Smooth muscle cell (in vitro differentiated cells): ENCODE measurements around the genes SLC16A7, GNS and LLPH.

DNA sequence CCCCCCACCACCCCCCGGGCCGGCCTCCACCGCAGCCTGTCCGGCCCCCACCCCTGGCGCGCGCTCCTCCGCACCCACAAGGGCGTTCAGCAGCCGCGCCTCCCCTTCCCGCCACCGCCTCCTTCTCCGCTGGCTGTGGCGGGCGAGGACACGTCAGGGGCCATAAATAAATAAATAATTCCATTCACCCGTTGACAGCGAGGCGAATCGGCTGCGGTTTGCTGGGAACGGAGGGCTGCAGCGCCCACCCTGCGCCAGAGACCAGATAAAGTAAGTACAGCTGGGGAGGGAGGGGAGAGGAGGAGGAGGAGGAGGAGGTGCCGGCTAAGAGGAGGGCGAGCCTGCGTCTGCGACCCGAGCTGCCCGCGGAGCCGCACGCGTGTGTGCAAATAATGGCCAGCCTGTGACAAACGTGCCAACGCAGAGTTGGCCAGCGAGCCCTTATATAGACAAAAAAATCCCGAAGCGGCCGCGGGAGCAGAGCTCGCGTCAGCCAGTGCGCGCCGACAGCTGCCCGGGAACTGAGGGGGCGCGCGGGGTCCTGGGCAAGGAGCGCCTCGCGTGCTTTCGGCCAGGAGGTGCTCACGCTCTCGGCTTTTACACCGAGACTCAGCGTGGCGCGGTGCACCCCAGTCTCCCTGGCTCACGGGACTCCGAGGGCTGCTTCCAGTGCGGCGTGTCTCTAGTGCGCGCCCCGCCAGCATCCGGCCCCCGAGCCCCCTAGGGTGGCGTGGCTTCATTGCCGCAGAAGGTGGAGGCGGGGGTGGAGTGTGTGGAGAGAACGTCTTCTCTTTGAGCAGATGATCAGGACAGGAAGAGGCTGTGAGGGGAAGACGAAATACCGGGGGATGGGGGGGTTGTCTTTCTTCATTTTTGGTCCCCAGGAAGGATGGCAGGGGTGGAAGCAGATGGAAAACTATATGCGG, at the start of gene SLC16A7:
SLC16A7 (plus strand) TSS at position 63 of the 926 bp plus-strand sequence.
- RAMPAGE, long total RNA, result no peak

- RAMPAGE, long total RNA, result no peak
Observed at GRCh38 chr12:59699527-59699990, 103.7 kb downstream of the SLC16A7 start.

DNA sequence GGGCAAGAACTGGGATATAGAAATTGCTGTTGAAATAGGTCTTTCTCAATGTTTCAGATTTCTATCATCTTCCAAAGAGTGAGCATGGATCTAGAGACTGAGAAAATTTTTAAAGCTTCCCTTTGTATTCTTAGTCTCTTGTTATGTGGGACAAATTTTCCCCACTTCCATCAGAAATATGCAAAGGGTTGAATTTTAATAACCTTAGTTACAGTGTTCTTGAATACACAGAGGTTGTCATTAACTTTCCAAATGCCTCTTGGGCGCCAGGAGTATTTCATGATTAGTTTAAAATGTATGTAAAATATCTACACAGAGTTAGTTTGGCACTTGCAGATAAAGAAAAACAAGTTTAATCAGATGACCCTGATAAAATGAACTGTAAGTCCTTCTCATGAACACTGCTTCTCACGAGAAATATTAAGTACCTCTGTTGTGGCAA, 121.3 kb downstream of the SLC16A7 start:
- RAMPAGE, long total RNA, result no peak

GRCh38 chr12:62098109-62098579, 94.4 kb downstream of the TAFA2 start:
- RAMPAGE, long total RNA, result no peak

DNA sequence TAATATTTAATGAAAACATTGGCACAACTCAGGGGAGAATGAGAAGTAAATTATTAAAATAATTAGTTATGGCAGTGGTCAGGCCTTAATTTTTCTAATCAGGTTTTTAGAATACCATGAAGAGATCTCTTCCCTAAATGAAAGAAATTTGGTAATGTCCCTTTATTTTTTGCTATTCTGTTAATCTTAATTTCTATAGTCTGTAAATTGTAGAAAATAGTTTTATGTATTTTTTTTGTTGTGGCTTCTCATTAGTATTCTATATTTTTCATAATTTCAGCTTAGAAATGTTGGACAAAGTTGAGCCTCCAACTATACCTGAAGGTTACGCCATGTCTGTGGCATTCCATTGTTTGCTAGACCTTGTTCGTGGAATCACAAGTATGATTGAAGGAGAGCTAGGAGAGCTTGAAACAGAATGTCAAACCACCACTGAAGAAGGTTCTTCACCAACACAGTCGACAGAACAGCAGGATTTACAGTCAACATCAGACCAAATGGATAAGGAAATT, 65.6 kb downstream of the MON2 start:
- RAMPAGE, long total RNA, result no peak

GRCh38 chr12:62603000-62604012, 136.7 kb downstream of the MON2 start:
- RAMPAGE, long total RNA, result no peak

DNA sequence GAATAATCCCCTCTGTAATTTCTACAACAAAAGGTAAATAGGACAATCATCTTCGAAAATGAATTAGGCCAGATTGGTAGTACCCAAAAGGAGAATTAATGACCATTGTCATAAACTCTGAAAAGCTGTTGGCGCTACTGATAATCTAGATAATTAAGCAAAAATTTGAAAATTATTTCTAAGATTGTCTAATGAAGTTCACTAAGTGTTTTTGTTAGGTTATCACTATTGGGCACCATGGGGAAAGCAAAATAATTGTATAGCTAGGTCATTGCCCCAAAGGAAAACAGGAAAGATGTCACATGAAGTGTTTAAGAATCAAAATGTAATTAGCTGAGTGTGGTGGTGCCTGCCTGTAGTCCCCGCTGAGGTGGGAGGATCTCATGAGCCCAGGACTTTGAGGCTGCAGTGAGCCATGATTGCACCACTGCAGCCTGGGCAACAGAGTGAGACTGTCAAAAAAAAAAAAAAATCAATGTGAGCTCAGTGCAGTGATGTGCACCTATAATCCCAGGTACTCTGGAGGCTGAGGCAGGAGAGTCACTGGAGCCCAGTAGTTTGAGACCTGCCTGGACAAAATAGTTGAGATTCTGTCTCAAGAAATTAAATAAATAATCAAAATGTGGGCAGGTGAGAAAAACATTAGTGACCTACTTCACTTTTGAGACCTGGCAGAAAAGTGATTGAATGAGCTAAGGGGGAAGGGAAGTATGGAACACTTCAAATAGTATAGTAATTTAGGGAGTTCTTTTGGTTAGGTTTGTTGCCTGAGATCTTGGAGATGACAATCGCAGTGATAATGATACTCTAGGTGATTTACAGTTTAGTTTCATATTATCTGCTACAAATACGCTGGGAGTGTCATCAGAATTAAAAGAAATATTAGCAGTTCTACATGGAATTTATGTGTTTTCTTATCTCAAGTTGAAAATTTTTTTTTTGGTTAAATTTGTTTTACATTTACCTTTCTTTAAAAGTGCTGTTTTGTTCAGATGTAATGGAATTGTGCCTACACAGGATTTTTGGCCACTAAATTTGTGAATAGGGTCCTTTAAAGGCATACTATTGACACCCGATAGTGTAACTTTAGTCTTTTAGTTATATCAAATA, 140.1 kb downstream of the MON2 start:
- RAMPAGE, long total RNA, result no peak

- RAMPAGE, long total RNA, result no peak
Observed at GRCh38 chr12:62817514-62818406, 117.2 kb downstream of the PPM1H start.

DNA sequence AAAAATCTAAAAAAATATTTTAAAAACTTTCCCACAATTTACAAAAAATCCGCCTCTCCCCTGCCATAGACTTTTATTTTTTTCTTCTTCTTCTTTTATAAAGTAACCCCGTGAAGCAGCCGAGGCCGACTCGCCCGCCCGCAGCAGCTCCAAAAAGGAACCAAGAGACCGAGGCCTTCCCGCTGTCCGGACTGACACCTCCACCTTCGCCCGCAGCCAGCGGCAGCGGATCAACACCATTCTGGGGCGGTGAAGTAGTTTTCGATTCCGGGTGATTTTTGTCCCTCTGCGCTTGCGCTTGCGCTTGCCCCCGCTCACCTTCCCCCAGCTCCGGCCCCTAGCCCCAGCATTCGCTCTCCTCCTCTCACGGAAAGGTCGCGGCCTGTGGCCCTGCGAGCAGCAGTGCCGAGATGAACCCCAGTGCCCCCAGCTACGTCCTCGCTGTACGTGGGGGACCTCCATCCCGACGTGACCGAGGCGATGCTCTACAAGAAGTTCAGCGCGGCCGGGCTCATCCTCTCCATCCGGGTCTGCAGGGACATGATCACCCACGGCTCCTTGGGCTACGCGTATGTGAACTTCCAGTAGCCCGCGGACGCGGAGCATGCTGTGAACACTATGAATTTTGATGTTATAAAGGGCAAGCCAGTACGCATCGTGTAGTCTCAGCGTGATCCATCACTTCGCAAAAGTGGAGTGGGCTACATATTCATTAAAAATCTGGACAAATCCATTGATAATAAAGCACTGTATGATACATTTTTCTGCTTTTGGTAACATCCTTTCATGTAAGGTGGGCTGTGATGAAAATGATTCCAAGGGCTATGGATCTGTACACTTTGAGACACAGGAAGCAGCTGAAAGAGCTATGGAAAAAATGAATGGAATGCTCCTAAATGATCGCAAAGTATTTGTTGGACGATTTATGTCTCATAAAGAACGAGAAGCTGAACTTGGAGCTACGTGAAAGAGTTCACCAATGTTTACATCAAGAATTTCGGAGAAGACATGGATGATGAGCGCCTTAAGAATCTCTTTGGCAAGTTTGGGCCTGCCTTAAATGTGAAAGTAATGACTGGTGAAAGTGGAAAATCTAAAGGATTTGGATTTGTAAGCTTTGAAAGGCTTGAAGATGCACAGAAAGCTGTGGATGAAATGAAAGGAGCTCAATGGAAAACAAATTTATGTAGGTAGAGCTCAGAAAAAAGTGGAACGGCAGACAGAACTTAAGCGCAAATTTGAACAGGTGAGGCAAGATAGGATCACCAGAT, 22.5 kb upstream of the SRGAP1 start:
- RAMPAGE, long total RNA, result no peak

DNA sequence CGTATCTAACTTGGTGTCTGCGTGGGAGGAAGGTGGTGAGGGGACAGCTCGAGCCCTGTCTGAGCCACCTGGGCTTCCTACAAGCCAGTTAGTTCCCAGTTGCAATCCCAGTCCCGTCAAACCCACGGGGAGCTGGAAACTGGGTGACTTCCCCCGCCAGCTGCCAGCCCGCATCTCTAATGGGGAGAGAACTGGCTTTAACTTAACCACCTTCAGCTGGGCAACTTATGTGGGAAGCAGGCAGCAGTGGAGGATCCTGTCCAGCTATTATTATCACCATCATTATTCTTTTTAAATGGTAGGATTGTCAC, 404 bp downstream of the SRGAP1 start:
- RAMPAGE, long total RNA, result no peak

DNA sequence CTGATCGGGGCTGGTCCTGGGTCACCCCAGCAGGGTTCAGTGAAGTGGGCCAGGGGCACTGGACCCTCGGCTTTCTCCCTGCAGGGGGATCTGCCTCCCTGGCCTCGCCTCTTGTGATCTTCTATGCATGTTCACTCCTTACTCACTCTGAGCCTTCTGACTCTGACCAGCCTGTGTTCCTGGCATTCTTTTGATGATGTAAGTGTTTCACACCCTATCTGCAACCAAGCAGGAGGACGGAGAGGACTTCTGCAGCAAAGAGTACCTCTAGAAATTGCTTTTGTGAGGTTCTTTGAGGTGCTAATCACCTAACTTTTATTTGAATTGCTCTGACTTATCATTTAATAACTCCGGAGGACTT, 61.0 kb downstream of the RASSF3 start:
- RAMPAGE, long total RNA, result no peak

GRCh38 chr12:64681552-64682224, 71.4 kb downstream of the RASSF3 start:
- RAMPAGE, long total RNA, result no peak

GRCh38 chr12:64694550-64695783, 64.2 kb downstream of the GNS start:
- RAMPAGE, long total RNA, result no peak

- RAMPAGE, long total RNA, result start-site peak on the minus strand at chr12:64759380-64759392, 32 and 25 reads in 2 replicates
Observed at GRCh38 chr12:64759288-64760005, at the start of gene GNS. GNS (minus strand) TSS chr12:64759406.

- RAMPAGE, long total RNA, result no peak
Observed at GRCh38 chr12:64889782-64890431, 65.5 kb downstream of the TBC1D30 start.

DNA sequence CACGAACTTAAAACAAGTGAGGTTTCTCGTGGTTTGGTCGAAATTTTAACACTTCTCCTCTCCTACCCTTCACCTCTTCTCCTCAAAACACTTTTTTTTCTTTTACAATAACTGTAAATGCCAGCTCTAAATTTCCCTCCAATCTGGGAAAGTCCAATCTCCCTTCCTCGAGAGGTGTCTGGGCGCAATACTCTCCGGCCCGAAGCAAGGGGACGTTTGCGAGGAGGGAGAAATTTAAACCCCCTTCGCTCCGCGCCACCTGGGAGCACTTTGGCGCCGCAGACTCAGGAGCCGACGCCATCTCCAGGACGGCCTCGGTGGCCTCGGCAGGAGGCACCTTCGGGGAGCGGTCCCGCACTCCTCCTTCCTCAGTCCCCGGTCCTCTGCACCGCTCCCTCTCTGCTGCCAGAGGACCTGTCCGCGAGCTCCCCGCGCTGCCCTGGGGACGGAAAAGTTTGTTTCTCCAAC, 95.4 kb upstream of the HMGA2 start:
- RAMPAGE, long total RNA, result no peak

- RAMPAGE, long total RNA, result no peak
Observed at GRCh38 chr12:65876870-65877517, 52.7 kb downstream of the HMGA2 start.

GRCh38 chr12:66130448-66131359, at the start of gene LLPH:
LLPH (minus strand) TSS chr12:66130750.
- RAMPAGE, long total RNA, result start-site peak on the minus strand at chr12:66130720-66130755, 819 and 589 reads in 2 replicates

GRCh38 chr12:66909223-66909613, 230.3 kb upstream of the GRIP1 start:
- RAMPAGE, long total RNA, result no peak

- RAMPAGE, long total RNA, result no peak
Observed at GRCh38 chr12:67069478-67070209, 199.5 kb upstream of the CAND1 start.